Airway epithelial cell (primary cell): ENCODE measurements around a stretch of chr18.

- RAMPAGE, long total RNA, result no peak
Measured at GRCh38 chr18:35456300-35456891, 41.4 kb downstream of the INO80C start.

DNA sequence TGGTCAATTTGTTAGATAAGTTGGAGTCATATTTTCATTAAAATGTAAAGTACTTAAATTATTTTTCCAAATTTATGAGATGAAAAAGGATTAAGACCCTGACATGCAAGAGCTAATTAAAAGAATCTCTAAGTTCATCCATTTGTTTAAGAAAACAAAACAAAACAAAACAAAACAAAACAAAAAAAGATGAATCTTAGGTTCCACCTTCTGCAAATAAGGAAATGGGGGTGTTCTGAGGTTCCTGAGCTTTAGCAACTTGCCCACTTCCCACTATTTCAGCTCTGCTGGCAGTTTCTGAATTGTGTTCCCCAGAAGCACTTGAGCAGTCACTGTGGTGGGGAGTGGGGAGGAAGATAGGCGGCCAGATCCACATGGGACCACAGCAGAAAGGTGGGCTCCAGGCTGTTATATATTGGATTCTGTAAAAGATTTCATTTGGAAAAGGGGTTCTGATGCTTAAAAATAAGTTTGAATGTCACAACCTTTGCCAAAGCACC is 20.3 kb downstream of the INO80C start:
- RAMPAGE, long total RNA, result no peak

DNA sequence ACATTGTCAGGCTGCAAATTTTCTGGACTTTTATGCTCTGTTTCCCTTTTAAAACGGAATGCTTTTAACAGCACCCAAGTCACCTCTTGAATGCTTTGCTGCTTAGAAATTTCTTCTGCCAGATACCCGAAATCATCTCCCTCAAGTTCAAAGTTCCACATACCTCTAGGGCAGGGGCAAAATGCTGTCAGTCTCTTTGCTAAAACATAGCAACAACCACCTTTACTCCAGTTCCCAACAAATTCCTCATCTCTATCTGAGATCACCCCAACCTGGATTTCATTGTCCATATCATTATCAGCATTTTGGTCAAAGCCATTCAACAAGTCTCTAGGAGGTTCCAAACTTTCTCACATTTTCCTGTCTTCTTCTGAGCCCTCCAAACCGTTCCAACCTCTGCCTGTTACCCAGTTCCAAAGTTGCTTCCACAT is 9.0 kb downstream of the INO80C start:
- RAMPAGE, long total RNA, result no peak

DNA sequence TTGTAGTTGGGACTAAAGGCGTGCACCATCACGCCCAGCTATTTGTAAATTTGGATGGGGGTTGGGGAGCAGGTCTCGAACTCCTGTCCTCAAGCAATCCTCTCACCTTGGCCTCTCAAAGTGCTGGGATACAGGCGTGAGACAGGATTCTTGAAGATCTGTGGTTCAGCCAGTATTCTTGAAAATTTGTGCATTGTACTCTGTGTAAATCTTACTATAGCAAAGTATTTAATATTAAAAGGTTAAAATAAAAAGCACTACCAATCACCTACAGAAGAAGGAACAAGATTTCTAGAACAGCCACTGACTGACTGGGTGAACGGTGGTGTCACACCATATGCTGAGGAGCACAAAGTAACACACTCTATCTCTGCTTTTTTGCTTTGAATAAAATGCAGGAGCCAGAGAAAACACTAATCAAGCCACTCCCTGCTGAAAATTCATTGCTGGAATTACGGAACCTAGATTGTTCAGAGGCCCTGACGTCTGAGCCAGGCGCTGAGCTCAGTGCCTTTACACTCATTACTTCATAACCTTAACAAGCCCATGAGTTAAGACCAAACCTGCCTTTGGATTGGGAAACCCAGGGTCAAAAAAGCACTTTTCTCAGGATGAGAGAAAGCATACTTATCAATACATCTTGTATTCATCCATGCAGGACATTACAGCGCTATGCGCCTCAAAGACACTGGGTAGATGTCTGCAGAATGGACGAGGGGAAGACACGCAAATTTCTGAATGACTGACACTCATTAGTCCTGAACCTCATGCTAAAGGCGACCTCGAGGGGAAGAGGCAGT is 891 bp downstream of the INO80C start:
- RAMPAGE, long total RNA, result no peak

DNA sequence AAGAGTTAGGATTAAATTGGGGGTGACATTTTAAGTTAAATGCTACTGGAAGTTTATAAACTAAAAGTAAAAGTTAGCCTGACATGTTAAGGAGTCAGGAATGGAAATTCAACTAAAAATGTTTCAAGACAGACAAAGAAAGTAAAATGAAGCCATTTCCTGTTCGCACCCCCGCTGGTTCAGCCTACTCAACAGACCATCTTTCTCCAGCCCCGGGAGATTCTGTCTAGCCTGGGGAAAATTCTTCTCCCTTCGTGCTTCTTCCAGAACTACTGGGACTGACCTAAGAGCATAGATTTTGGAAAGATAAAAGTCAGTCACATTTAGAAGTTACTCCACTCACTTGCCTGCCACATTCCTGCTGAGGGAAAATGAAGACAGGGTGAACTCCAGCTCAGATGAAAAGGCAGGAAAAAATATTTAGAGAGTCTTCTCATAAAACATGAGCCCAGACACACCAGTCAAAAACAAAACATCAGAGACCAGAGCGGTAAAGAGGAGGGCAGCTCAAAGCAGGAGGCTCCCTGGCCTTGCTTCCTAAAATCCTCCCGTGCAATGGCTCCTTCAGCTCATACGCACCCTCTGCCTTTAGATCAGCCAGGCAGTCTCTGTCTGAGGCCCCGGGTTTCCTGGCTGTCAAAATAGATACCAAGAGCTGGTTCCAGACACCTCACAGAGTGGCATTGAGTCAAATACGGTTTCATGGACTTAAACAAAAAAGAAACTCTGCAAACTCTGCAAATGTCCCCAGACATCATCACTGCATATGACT is 18.1 kb upstream of the INO80C start:
- RAMPAGE, long total RNA, result no peak

DNA sequence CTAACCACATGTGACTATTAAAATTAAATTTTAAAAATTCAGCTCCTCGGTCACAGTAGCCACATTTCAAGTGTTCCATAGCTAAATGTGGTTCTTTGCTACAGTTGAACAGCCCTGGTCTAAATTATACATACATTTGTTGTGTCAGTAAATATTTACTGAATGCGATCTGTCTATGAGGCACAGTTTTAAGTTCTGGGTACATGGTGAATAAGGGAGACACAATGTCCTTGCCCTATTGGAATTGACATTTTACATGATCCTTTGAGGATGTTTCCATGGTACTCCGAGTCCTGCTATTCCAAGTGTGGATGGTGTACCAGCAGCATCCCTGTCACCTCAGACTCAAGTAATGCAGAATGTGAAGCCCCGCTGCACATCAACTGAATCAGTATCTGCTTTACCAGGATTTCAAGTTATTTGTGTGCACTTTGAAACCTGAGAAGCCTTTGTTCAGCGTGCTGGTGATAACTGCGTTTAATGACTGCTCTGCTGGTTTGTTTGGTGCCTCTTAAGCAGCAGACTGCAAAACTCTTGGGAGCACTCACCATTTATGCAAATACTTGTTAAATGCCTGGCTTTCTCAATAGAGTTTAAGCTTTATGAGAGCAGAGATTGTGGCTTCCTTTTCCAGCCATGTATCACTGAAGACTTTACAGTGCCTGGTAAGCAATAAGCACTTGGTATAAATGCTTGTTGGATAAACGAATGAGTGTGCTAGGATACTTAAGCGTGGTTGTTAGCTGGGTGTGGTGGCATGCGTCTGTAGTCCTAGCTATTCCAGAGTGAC is 1.5 kb downstream of the GALNT1 start:
- RAMPAGE, long total RNA, result no peak

GRCh38 chr18:35589037-35589307 is 7.4 kb downstream of the GALNT1 start:
- RAMPAGE, long total RNA, result no peak

DNA sequence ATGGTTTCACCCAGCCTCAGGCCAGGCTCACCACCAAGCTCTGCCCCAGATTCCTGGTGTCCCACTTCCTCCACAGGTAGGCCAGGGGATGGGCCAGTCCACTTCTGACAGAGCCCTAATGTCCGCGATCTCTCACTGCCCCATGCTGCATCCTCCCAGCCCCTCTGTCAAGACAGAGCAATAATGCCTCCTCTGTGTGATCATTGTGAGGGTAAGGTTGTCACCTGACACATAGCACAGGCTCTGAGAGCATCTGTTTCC is 188.7 kb downstream of the GALNT1 start:
- RAMPAGE, long total RNA, result no peak

- RAMPAGE, long total RNA, result no peak
Measured at GRCh38 chr18:36064412-36065320, 2.7 kb downstream of the RPRD1A start.

GRCh38 chr18:36127985-36128810 is 942 bp downstream of the SLC39A6 start:
- RAMPAGE, long total RNA, result no peak

DNA sequence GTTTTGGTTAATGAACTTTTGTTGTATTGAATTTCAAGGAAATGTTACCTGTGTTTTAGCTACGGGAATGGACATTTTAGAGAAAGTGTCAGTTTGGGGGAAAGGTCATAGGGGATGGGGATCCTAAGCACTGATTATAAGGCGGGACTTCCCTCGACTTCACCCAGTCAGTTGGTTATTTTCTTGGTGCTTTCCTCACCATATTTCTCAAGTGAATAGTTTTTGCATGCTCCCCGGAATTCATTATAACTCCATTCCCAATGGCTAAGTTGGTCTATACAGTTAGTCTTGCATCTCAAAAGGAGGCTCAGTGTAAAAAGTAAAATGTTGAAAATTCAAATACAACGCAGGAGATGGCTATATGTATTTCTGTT is 763 bp downstream of the ELP2 start:
- RAMPAGE, long total RNA, result no peak

DNA sequence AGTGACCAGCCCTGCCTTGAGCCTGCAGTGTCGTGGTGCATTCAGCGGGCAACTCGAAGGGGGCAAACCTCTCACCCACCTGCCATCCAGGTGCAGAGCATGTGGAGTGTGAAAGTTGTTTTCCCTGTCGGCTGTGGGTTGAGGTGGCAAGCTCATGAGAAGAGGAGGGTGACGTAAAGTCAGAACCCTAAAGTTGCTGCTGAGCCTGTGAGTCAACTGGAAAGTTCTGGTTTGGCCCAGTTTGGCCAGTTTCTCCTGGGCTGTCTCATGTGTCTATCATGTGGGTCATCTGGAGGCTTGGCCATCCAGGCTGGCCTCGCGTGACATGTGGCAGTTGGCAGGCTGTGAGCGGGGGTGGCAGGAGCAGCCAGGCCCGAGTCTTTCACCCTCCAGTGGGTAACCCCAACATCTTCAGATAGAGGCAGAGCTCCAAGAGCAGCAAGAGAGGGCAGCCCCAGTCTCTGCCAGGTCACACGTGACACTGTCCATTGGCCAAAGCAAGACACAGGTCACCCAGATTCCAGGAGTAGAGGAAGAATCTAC is 51.4 kb downstream of the FHOD3 start:
- RAMPAGE, long total RNA, result no peak

DNA sequence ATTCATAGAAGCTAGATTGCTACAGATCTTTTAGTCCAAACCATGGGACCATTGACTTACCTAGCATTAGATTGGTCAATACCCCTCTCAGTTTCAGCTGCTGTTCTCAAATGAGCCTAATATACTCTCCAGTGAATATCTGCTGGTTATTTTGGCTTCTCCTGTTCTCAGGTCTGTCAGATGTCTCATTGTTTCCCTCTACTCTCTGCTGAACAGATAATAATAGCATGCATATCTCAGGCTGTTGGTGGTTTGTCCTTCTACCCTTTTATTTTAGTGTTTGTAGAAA is 99.5 kb downstream of the FHOD3 start:
- RAMPAGE, long total RNA, result no peak

- RAMPAGE, long total RNA, result no peak
Measured at GRCh38 chr18:36501027-36501385, 203.5 kb downstream of the FHOD3 start.

- RAMPAGE, long total RNA, result no peak
Measured at GRCh38 chr18:36724391-36725206, 104.2 kb downstream of the TPGS2 start.

- RAMPAGE, long total RNA, result no peak
Measured at GRCh38 chr18:36786614-36787264, 42.1 kb downstream of the TPGS2 start.

GRCh38 chr18:36829318-36829626 is 345 bp downstream of the KIAA1328 start:
- RAMPAGE, long total RNA, result no peak

DNA sequence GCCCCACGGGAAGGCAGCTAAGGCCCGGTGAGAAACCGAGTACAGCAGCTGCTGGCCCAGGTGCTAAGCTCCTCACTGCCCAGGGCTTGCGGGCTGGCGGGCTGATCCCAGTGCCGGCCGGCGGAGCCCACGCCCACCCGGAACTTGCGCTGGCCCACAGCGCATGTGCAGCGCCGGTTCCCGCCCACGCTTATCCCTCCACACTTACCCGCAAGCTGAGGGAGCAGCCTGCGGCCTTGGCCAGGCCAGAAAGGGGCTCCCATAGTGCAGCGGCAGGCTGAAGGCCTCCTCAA is 1152.9 kb upstream of the CELF4 start:
- RAMPAGE, long total RNA, result no peak

DNA sequence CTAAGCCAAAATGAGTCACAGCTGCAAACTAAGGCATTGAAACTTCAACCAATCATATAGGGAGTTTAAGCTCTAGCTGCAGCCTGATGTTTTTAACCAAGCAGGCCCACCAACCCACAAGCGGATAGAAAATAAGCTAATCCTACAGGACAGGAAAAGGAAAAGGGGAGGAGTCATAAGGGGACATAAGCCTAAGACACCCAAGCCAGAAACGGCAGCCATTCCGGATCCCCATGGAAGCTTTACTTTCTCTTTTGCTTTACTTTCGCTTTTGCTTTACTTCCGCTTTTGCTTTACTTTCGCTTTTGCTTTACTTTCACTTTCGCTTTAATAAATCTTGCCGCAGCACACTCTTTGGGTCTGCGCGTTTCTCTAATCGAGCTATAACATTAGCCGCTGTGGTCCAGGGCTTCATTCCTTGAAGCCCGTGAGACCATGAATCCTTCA is 1375.6 kb upstream of the CELF4 start:
- RAMPAGE, long total RNA, result no peak

- RAMPAGE, long total RNA, result no peak
Measured at GRCh38 chr18:38988811-38989124, 1423.2 kb upstream of the CELF4 start.